Epithelial cell of proximal tubule (primary cell): Measurements from ENCODE around the genes NXNL1 and COLGALT1.

GRCh38 chr19:16577828-16578095, 5.5 kb upstream of the SLC35E1 start:
- RAMPAGE, long total RNA, result no peak
- RRBS, result no CpG with 5 or more reads among the region's 4 CpGs

DNA sequence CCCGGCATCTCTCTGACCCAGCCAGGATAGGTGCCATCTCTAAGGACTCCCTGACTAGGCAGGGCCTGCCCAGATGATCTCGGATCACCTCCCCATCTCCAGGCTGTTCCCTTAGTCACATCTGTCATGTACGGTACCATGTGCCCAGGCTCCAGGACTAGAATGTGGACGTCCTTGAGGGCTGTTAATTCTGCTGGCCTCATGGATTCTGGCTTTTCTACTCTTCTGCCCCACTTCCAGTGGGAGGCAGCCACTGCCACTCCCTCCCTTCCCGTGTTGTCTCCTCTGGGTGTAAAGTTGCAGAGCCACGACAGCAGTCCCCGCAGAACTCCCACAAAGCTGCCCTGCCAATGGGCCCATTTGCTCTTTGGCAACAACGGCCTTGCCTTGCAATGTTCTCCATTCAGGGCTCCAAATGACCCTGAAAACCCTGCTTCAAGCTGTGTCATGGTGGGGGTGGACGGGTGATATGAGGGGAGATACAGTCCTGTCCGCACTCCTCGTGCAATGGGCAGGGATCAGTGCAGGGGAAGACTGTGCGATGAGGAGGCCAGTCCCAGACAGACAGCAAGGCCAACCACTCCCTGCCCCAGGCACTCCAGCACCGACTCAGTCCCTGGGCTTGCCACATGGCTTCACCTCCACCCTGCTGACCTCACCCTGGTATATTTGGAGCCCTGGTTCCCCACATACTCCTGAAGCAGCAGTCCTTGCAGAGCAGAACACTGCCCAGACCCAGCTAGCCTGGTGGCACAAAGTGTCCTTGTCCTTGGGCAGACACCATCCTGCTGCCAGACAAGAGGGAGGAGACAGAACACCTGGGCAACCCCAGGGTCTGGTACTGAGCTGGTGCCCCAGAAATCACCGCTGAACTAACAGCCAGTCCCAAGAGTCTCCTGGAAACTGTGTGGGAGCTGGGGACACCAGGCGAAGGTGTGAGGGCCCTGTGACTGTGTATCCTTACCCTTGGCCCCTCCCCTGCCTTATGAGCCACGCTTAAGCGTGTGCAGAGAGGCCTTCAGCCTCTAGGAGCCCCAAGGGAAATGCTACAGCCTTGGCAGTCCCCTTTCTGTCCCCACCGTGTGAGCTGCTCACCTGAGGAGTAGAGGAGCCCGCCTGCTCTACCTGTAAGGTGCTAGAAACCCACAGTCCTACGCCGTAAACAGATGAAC, 9.0 kb upstream of the SLC35E1 start:
- RAMPAGE, long total RNA, result no peak
- RRBS, result no CpG with 5 or more reads among the region's 21 CpGs

DNA sequence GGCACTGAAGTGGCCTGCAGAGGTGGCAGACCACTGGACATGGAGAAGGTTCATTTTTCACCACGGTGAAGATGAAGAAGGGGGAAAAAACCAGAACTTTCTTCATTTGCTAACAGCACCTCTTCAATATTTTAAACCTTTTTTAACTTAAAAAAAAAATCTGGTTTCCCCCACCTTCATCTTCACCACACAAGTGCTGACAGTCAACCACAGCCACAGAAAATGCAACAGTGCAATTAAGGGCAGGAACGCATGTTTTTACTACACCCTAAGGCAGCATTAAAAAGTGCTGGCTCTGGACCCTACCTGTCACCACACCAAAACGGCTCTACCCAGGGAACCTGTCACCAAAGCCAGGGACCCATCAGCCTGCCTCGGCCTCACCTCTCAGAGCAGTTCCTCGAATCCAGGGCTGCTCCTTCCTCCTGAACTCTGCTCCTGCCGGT, 22.4 kb upstream of the SLC35E1 start:
- RAMPAGE, long total RNA, result no peak
- RRBS, result no CpG with 5 or more reads among the region's 6 CpGs

DNA sequence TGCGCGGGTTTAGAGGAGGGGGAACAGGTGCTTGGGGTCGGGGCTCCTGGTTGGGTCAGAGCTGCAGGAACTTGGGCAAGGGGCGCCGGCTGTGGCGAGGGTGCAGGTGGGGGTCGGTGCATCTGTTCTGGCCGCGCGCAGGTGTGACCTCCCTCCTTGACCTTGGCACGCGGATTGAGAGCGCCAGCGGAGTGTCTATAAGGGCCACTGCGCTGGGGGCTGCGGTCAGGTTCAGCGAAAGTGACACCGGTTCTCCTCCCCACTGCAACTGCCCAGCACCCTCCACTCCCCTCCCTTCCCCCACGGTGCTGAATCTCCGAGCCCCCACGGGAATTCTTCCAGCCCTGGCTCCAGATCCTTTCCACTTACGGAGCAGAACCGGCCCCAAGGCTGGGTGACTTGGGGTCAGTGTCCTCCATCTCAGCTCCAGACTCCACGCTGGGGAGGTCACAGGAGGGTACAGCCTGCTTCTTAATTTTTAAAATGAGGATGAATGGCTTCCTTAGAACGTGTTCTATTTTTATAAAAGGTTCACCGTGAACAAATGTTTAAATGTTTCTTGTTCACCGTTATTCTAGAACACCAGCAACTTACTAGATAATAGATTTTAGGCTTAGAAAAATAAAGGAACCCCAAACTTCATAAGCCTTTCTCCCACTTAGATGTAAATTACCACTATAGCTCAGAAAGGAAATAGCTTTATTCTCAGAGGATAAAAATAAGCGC, 797 bp downstream of the TMEM38A start:
- RAMPAGE, long total RNA, result no peak
- RRBS, result no CpG with 5 or more reads among the region's 28 CpGs

GRCh38 chr19:16836331-16836958, 7.2 kb downstream of the SIN3B start:
- RAMPAGE, long total RNA, result no peak
- RRBS, result no CpG with 5 or more reads among the region's 14 CpGs

DNA sequence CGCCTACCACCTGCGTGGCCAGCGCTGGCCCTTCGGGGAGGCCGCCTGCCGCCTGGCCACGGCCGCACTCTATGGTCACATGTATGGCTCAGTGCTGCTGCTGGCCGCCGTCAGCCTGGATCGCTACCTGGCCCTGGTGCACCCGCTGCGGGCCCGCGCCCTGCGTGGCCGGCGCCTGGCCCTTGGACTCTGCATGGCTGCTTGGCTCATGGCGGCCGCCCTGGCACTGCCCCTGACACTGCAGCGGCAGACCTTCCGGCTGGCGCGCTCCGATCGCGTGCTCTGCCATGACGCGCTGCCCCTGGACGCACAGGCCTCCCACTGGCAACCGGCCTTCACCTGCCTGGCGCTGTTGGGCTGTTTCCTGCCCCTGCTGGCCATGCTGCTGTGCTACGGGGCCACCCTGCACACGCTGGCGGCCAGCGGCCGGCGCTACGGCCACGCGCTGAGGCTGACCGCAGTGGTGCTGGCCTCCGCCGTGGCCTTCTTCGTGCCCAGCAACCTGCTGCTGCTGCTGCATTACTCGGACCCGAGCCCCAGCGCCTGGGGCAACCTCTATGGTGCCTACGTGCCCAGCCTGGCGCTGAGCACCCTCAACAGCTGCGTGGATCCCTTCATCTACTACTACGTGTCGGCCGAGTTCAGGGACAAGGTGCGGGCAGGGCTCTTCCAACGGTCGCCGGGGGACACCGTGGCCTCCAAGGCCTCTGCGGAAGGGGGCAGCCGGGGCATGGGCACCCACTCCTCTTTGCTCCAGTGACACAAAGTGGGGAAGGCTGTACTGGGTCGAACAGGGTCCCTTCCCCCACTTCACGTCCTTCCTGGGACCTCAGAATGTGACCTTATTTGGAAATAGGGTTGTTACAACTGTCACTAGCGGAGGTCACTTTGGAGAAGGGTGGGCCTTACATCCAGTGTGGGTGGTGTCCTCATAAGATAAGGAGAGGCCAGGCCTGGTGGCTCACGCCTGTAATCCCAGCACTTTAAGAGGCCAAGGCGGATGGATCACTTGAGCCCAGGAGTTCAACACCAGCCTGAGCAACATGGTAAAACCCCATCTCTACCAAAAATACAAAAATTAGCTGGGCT, 1.4 kb downstream of the F2RL3 start:
- RAMPAGE, long total RNA, result no peak
- RRBS, result 96% methylated on average over 11 of the region's 66 CpGs

- RAMPAGE, long total RNA, result no peak
- RRBS, result no CpG with 5 or more reads among the region's 6 CpGs
Observed at GRCh38 chr19:17149615-17150025, 65.5 kb upstream of the USE1 start.

DNA sequence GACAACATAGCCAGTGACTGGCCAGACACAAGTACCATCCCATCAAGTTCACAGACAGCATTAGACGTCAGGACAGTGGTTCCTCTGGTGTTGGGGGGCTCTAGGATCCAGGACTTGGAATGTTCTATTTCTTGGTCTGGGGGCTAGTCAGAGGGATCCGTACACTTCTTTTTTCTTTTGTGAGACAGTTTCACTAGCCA, 59.2 kb upstream of the USE1 start:
- RAMPAGE, long total RNA, result no peak
- RRBS, result no CpG with 5 or more reads among the region's 2 CpGs

GRCh38 chr19:17194346-17195279, 20.5 kb upstream of the USE1 start:
- RAMPAGE, long total RNA, result no peak
- RRBS, result 97% methylated on average over 4 of the region's 31 CpGs

- RAMPAGE, long total RNA, result no peak
- RRBS, result no CpG with 5 or more reads among the region's 37 CpGs
Observed at GRCh38 chr19:17205510-17206422, 9.4 kb upstream of the USE1 start.

DNA sequence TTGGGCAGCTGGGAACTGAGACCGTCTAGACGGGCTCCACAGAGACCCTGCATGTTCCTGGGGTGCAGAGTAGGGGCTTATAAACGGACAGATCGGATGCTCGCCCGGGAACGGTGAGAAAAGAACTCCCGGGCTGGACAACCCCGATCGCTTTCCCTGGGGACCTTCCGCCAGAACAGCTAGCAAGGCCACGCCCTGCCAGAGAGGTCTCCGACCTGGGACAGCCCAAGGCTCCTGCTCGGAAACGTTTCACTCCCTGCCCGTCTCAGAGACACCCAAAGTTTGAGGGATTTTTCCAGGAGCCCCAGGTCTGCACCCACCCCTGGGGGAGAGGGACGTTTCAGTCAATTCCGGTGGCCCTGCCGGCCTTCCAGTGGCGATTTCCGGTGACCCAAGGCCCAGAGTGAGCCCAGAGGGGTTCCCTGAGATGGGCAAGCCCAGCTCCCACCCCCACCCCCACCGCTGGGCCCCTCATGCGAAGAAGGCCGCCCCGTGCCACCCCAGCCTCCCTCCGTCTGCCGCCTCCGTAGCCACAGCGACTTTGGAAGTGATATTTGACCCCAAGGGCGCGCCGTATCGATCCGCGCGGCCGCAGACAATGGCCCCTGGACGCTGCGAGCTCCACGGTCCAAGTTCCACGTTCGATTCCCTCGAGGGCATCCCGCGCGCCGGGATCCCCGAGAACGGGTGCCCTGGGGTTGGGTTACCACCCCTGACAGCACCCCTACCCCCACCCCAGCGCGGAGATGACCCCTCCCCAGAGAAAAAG, 1.6 kb downstream of the NR2F6 start:
- RAMPAGE, long total RNA, result no peak
- RRBS, result no CpG with 5 or more reads among the region's 51 CpGs

GRCh38 chr19:17341287-17341584, 3.9 kb downstream of the GTPBP3 start:
- RAMPAGE, long total RNA, result no peak
- RRBS, result no CpG with 5 or more reads among the region's 6 CpGs

DNA sequence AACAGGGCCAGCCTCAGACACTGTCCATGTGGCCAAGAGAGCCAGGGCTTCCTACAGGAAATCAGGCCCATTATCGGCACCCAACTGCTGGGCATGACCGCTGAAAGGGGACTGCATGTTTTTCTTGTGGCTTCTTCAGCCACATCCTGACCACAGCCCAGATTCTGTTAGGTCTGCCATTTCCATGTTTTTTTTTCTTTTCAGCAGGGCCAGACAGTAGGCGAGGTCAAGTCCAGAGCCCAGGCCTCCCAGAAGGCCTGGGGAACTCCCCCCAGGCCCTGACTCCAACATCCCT, 855 bp upstream of the BST2 start:
- RAMPAGE, long total RNA, result no peak
- RRBS, result no CpG with 5 or more reads among the region's 3 CpGs

DNA sequence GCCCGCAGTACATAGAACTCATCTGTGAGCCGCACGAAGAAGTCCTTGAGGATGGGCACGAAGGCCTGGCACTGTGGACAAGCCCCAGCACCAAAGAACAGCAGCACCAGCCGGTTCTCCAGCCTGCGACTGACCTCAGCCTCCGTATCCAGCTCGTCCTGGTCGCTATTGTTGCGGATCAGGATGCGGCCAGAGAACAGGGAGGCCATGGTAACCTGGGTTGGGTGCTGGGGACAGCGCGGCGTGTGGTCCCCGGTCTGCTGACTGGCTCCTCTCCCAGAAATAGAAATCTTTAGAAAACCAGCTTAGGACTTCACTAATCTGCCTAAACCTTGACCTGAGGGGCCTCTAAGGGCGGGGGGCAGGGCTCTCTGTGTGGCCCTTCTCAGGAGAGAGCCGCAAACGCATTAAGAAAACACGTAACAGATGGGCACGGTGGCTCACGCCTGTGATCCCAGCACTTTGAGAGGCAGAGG, at the start of gene NXNL1:
TSS of gene NXNL1 (minus strand) at position 266 of the 476 bp plus-strand sequence.
- RAMPAGE, long total RNA, result no peak
- RRBS, result no CpG with 5 or more reads among the region's 21 CpGs

DNA sequence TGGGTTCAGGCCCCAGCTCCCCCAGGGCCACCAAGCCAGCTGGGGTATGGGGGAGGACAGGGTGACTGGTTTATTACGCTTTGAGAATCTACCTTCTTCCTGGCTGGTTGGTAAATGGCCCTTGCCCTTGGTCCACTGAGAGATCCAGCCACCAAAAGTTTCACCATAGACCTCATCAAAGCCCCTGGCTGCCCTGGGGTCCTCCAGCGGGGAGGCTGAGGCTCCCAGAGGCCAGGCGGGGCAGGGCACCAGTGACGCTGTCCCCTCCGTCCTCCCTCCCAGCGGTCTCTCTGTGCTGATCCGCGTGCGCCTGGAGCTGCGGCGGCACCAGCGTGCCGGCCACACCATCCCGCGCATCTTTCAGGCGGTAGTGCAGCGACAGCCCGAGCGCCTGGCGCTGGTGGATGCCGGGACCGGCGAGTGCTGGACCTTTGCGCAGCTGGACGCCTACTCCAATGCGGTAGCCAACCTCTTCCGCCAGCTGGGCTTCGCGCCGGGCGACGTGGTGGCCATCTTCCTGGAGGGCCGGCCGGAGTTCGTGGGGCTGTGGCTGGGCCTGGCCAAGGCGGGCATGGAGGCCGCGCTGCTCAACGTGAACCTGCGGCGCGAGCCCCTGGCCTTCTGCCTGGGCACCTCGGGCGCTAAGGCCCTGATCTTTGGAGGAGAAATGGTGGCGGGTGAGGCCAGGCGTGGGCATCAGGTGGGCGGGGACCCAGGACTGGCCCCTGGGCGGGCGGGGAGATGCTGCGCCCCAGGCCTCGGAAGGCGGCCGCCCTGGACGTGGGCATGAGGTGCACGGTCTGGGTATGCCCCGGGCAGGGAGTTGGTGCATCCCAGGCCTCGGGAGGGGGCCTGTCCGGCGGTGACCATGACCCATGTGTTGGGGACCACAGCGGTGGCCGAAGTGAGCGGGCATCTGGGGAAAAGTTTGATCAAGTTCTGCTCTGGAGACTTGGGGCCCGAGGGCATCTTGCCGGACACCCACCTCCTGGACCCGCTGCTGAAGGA, 16.3 kb downstream of the SLC27A1 start:
- RAMPAGE, long total RNA, result no peak
- RRBS, result 96% methylated on average over 20 of the region's 65 CpGs

- RAMPAGE, long total RNA, result no peak
- RRBS, result no CpG with 5 or more reads among the region's 19 CpGs
Observed at GRCh38 chr19:17515935-17516462, 4.5 kb downstream of the PGLS start.

GRCh38 chr19:17517460-17518186, 6.2 kb downstream of the PGLS start:
- RAMPAGE, long total RNA, result no peak
- RRBS, result no CpG with 5 or more reads among the region's 7 CpGs

- RAMPAGE, long total RNA, result no peak
- RRBS, result 1% methylated on average over 34 of the region's 98 CpGs
Observed at GRCh38 chr19:17555572-17556689, at the start of gene COLGALT1. Gene COLGALT1, plus strand, starts transcription at chr19:17555649.

DNA sequence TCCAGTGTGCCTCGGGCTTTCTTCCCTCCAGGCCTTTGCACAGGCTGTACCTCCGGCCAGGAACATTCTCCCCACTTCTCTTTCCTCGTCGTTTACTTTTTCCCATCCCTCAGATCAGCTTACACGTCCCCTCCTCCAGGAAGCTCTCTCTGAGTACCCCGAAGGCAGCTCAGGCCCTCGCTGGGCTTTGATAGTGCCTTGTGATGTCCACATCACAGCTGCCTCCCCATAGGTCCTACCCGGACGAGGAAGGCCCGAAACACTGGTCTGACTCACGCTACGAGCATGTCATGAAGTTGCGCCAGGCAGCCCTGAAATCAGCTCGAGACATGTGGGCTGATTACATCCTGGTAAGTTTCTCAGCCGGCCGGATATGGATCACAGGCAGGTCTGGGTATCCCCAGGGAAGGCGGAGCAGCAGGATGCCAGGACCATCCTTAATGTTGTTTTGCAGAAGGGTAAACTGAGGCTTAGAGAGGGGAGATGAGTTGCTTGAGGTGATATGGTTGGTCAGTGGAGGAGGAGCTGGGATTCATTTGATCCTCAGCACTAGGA, 4.7 kb downstream of the COLGALT1 start:
- RAMPAGE, long total RNA, result no peak
- RRBS, result no CpG with 5 or more reads among the region's 17 CpGs

GRCh38 chr19:17581647-17582077, 26.2 kb downstream of the COLGALT1 start:
- RAMPAGE, long total RNA, result no peak
- RRBS, result no CpG with 5 or more reads among the region's 7 CpGs